Bronchial epithelial cell (primary cell): ENCODE data around the gene ATG16L1.

- RRBS, 2 experiments: under 1 to 1% methylated on average over 13 of the region's 64 CpGs
Measured at GRCh38 chr2:231924911-231925764, 1.1 kb downstream of the NPPC start.

DNA sequence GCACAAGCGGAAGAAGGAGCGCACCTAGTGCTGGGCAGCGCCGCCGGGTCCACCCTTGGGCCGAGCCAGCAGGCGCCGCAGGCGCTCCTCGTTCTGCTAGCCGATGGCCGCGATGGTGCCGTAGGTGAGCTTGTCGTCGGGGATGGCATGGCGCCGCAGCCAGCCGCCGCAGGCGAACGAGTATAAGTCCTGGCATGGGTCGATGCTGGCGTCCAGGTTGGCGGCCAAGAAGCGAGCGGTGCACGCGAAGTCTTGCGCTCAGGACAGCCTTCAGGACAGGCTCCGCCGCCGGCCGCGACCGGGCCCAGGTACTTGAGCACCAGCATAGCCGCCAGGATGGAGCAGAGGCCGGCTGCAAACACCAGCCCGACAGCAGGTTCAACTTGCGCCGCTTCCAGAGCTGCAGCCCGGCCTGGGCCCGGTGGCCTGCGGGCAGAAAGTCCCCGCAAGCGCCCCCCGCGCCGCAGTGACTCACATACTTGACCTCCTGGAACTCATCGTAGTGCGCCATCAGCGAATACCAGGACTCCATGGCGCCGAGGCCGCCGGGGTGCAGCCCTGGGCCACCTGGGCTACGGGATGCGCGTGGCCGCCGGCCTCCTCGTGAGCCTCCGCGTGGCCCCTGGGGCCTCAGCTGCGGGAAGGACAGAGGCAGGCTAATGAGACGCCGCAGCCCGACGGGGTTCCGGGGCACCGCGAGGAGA, 8.5 kb downstream of the ALPP start:
- RRBS, 2 experiments: 4 to 6% methylated on average over 16 of the region's 72 CpGs

- RRBS, 2 experiments: no CpG with 5 or more reads among the region's 6 CpGs
Measured at GRCh38 chr2:232584034-232584607, 33.6 kb downstream of the EIF4E2 start.

DNA sequence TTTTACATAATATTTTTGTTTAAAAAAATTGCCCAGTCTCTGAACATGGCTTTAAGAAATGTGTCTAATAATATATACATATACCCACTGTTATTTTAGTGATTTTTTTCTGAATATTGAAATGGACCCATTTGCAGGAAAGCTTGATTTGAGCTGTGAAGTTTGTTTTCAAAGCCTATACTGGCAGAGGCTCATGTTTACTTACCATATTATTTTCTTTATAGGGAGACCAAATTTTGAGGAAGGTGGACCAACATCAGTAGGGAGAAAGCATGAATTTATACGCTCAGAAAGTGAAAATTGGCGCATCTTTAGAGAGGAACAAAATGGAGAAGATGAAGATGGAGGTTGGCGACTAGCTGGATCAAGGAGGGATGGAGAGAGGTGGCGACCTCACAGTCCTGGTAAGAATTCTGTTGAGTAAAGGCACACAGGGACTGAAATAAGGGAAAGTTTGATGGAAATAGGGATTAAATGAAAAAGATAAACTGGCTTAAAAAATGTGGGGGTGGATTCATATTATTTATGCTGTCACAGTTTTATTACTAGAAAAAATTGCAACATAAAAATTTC, 10.6 kb upstream of the KCNJ13 start:
- RRBS, 2 experiments: no CpG with 5 or more reads among the region's 4 CpGs

DNA sequence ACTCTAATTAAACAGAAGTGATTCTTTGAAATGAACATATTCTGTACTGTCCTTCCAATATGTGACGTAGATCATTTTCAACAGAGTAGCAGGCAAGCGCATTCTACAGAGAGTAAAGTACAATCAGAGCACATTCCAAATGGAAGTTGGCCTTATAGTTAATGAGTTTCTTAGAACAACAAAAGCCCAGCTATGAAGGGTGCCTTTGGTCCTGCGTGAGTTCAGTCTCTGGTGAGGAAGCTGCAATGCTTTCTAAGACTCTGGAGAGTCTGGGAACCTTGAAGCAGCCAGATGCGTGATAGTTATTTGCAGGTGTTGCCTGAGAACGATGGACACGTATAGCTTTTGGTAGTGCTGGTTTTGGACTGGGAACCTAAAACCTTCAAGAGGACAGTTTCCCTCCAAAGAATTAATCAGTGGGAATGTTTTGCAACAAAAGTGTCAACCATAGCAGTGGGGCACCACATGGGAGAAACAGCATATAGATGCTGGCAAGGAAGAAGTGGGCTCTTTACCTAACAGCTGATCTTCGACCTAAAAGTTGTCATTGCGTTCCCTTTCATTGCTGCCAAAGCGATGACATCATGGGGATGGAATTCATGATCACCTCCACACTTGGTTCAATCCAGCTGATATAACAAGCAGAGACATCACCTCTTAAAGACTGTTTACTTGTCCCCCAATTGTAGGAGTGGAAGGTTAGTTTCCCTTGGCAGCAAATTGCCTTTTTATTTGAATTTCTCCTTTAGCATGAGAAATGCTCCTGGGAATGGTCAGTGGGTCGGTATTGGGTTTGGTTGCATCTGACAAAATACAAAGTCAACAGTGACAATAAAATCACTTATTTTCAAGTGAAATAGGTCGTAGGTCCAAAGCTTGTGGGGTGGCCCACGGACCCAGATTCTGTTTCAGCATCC, 9.2 kb upstream of the SNORC start:
- RRBS, 2 experiments: no CpG with 5 or more reads among the region's 12 CpGs

DNA sequence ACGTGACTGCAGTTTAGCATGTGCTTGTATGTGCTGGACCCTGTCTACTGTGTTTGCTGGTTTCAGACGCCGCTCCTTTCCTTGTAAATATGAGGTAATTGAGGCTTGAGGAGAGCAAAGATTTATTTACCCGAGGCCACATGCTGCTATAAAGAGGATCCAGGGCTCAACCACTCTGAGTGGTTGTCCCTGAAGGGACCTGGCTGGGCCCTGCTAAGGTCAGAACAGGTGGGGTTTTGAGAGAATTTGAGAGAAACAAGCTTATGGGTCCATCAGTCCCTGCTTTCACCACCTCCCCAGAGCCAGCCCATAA, 57.1 kb downstream of the NGEF start:
- RRBS, 2 experiments: no CpG with 5 or more reads among the region's 4 CpGs

GRCh38 chr2:232966147-232966562, 46.9 kb downstream of the NGEF start:
- RRBS, 2 experiments: no CpG with 5 or more reads among the region's 5 CpGs

DNA sequence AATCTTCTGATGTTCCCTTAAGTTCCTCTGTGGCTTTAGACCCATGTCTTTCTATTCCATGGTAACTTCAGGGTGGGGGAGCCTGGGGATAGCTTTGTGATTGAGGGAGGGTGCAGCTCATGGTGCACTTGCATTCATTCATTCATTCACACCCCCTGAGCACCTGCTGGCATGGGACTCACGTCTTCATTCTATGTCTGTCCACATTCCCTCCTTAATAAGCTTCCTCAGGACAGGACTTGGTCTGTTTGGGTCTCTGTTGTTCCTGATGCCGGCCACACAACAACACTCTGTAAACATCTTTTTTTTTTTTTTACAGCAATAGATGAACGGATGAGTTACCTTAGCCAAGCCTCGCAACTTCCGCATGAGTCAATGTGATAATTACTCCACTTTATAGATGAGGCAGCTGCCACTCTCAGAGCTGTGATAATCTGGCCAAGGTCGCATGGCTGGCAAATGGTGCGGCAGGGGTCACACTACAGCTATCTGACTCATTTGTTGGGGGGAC, 33.4 kb downstream of the NGEF start:
- RRBS, 2 experiments: no CpG with 5 or more reads among the region's 7 CpGs

- RRBS, 2 experiments: no CpG with 5 or more reads among the region's 5 CpGs
Measured at GRCh38 chr2:232988437-232988917, 24.6 kb downstream of the NGEF start.

DNA sequence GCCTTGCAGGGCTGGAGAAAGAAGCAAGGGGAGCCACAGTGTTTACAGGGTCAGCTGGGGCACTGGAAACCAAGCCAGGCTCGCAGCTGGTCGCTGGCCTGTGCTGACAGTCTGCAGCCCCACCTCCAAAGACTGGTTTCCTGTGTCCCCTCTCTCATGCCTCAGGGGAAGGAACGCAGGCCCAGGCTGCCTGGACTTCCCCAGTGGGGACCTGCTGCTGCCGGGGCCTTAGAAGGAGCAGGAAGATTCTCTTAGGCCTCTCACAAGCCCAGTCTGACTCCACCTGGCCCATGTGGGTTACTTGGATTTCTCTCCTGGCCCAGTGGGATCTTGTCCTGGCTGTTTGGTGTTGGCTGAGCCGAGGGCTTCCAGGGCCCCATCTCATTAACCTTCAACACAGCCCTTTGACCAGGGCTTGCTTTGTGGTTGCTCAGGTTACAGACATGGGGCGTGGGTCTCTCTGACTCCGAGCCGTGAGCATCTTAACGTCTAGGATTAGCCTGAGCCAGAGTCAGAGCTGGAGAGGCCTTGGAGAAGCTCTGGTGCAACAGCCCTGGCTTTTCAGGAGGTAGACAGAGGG, 1.8 kb downstream of the INPP5D start:
- RRBS, 2 experiments: no CpG with 5 or more reads among the region's 9 CpGs

DNA sequence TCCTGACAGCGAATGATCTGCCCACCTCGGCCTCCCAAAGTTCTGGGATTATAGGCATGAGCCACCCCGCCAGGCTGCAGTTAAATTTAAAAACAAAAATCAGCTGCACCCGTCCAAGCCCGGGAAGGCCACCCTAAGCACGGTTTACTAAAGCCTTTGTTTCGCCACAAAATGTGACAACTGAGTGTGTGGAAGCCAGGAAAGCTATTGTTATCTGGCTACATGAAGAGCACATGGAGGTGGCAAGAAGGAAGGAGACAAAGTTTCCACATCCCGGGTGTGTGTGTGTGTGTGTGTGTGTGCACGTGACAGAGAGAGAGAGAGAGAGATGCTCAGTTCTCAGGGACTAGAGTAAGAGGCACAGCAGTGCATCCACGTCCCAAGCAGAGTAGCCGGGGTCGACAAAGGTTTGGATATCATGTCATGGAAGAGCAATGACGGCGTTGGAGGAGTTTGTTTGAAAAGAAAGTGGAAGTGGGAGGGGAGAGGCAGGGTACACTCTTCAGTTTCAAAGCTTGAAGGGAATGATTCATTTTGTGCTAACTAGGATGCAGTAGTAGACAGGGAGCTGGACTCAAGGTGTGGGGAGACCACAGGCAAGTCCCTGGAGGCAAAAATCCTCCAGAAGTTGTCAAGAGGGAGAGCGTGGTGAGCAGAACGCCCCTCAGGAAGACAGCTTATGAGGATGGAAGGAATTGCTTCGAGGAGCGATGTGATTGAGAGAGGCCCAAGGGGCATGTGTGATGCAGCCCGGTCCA, 20.2 kb downstream of the INPP5D start:
- RRBS, 2 experiments: 100% methylated on average over 1 of the region's 19 CpGs; no CpG with 5 or more reads in 1 of the 2 experiments

- RRBS, 2 experiments: 80 to 83% methylated on average over 2 of the region's 10 CpGs
Measured at GRCh38 chr2:233081369-233081808, 21.2 kb downstream of the INPP5D start.

DNA sequence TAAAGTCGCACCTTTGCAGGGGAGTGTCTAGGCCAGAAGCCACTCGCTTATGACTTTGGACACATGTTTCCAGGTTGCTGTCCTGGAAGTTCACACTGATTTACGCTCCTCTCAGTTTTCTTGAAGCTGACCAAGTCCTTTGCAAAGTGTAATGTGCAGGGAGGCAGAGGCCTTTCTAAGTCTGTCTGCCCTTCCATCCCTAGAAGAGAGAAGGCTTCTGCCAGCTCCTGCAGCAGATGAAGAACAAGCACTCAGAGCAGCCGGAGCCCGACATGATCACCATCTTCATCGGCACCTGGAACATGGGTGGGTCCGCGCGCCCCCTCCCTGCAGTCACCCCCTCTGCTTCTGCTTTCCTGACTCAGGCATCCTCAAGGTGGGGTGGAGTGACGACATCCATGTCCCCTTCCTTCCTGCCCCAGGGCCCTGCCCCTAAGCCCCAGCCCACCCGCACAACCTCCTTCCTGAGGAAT, 89.9 kb upstream of the ATG16L1 start:
- RRBS, 2 experiments: no CpG with 5 or more reads among the region's 11 CpGs

GRCh38 chr2:233164315-233165007, 87.0 kb upstream of the ATG16L1 start:
- RRBS, 2 experiments: no CpG with 5 or more reads among the region's 19 CpGs

- RRBS, 2 experiments: no CpG with 5 or more reads among the region's 16 CpGs
Measured at GRCh38 chr2:233168860-233169475, 82.5 kb upstream of the ATG16L1 start.

DNA sequence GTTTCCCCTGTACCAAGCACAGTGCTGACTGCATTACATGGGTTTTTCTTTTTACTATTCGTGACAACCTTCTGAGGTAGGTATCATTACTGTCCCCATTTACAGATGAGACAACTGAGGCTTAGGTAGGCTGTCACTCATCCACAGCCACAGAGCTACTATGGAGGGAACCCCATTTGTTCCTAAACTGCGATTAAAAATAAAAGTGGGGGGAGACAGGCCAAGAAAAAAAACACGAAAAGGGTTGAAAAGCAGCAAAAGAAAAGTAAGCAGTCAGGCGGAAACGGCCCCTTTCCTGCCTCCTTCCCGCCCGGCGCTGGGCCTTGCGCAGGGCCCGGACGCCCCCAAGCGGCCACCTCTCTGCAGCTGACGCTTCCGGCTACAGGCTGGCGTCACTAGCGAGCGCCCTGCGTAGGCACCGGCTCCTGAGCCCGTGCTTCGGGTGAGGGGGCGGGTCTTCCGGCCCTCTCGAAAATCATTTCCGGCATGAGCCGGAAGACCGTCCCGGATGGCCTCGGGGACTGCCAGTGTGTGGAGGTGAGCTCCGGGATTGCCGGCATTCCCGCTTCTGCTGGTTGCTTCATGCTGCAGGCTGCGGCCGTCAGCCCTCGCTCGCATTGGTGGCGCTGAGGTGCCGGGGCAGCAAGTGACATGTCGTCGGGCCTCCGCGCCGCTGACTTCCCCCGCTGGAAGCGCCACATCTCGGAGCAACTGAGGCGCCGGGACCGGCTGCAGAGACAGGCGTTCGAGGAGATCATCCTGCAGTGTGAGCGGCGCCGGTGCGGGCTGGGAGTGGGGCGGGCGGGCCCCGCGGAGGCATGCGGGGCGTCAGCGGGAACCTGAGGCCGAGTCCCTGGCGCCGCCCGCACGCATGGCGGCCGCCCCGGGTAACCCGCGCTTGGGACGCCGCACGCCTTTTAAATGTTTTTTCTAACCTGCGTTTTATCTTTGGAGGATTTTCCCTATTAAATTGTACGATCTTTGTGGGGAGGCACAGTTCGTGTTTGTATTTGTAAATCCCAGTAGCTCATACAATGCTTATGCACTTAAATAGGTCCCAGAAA, at the start of gene ATG16L1:
Gene ATG16L1 (plus strand): TSS at position 497 of the 1,064 bp plus-strand sequence.
- RRBS, 2 experiments: 1% methylated on average over 34 to 46 of the region's 78 CpGs

DNA sequence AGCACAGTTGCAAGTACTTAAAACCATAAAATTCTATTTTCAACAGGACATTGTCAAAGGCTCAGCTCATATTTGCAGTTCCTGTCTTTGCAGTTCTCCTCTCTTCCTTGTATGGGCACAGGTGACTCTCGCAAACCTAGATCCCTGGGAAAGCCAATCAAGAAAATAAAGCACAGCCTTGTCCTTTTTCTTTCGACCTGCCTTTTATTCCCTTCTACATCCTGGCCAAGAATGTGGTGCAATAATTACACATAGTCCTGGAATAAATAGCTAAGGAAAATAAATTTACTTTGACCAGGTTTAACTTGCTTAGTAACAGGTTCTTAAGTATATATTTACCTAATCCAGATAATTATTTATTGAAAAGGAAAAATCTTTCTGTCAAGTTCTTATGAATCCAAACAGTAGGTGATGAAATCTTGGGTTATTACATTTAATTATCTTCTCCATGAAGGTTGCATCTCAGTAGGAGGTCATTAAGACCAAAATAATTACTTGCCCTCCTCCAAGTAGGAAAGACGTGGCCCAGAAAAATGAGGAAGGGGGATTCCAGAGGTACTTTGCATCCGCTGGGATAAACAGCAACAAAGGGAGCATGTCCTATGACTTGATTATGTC, 20.3 kb downstream of the ATG16L1 start:
- RRBS, 2 experiments: no CpG with 5 or more reads among the region's 4 CpGs

- RRBS, 2 experiments: no CpG with 5 or more reads among the region's 3 CpGs
Measured at GRCh38 chr2:233280267-233280711, 27.3 kb upstream of the SAG start.

DNA sequence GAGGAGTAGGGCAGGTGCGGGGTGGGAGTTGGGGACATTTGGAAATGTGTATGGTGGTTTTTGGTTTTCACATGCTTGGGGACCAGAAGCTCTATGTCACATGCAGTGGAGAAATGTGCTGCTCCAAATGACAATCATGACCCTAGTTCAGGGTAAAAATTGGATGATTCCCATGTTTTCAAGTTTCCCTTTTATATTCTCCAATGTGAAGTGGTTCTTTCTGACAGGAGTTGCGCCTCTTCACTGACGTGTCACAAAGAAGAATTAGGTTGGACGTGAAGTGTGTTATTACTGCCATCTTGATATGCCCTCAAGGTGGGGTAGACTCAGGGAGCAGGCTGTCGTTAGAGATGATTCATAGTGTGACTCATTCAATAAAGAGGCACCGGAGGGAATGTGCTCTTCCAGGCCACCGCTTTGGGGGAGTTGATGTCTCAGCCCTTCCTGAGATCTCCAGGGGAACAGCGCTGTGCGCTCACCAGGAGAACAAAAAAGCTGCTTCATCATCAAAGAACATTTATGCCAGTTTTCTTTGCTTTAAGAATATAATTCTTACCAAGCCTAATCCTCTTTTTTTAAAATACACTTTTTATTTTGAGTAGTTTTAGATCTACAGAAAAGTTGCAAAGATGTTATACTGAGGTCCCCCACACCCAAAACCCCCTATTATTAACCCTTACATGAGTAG, 3.6 kb upstream of the DGKD start:
- RRBS, 2 experiments: no CpG with 5 or more reads among the region's 9 CpGs

- RRBS, 2 experiments: no CpG with 5 or more reads among the region's 17 CpGs
Measured at GRCh38 chr2:233385375-233386090, 31.2 kb downstream of the DGKD start.